Esophagus muscularis mucosa (tissue), 4 donors: ENCODE measurements around the genes CD3G, ATP5MG, PHLDB1 and HINFP.

DNA sequence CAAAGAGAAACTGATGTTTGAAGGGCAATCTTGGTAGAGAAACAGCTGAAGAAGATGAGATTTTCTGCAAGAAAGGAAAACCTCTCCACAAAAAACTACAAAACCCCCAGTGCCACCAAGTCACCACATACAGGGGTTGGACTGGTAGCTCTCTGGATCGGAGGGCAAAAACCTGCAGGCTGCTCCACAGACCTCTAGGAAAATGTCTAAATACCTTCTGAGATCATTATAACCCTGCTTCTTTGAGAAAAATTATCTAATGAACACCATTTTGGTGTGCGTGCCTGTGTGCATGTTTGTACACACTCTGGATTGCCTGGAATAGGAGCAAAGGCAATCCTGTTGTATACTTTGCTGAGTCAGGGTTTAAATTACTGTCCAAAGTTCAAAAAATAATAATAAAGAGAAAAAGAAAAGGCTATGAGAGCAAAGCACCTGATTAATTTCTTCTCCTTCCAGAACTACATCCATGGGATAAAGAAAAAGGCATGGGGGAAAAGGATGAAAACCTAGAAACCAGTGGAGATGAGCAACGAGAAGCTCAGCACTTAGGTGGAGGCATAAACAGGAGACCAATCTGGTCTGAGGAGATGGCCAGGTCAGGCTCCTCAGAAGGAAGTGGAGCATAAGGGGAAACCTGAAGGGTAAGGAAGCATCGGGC is 11.0 kb downstream of the JAML start:
- PRO-cap = no peak
- RAMPAGE, long total RNA, 4 experiments = no peak in any of the 4 experiments

DNA sequence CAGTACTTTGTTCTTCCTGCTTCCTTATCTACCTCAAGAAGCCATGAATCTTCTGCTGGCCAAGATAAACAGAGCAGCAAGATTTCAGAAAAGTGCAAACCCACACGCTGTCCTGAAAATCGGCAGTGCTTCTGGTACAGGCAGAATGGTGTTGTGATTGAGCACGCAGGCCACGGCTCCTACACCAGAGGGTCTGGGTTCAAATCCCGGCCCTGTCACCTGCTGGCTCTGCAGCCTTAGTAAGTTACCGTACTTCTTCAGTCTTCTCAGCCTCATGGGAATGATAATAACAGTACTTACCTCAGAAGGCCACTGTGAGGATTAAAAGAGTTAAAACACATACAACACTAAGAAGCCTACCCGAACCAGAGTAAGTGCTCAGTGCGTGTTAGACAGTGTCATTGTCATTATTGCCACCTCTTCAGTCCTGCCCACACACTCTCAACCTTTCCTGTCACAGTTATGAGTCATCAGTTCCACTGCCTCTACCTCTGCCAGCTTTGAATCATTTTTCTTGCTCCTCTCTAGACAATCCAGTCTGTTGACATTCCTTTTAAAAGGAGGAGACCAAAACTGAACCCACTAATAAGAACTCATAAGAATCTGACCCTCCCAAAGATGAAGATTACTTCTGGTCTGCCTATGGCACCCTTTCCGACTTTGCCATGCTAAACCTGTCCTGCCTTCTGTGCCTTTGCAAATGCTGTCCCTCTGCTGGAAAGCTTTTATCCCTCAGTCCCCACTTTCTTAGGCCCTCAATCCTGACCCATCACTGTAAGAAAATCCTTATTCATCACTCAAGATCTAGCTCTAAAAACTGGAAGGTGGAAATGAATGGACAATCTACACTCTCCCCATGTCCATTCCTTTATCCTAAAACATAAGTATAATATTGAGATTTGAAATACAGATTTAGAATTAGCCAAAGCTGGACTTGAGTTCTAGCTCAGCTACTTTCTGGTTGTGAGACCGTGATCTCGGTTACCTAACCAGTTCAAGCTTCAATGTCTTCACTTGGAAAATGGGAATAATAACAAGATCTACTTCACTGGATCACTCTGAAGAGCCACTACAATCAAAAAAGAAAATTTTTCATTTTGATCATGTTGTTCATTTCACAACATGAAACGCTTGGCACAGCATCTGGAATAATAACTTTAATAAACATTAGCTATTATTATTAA is 10.5 kb downstream of the MPZL3 start:
- PRO-cap = no peak
- RAMPAGE, long total RNA, 4 experiments = no peak in any of the 4 experiments

DNA sequence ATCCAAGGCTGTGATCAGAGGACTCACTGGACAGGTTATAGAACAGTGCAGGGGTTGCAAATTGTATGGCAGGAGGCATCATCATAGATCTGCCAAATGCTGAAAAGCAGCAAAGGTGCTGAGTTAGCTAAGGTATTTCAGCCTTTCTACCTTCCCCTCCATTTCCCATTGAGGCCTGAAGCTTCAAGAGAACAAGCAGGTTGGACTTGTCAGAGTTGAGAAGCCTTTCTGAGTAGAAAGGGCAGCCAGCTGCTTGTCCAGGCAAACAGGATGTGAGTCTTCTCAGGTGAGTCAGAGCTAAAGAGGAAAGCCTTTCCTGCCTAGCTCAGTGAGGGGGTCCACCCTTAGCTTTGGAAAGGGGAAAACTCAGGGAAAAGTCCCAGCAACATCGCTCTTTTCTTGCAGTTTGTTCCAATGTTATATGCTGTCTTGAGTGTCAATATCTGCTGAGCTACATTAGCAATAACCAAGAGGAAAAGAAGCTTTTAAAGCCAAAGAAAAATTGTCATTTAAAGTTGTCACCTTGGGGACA is 13.2 kb upstream of the MPZL2 start:
- PRO-cap = bidirectional peak, plus-strand start at position 328 of the sequence, minus-strand start at position 222 of the sequence
- RAMPAGE, long total RNA, 4 experiments = no peak in any of the 4 experiments

DNA sequence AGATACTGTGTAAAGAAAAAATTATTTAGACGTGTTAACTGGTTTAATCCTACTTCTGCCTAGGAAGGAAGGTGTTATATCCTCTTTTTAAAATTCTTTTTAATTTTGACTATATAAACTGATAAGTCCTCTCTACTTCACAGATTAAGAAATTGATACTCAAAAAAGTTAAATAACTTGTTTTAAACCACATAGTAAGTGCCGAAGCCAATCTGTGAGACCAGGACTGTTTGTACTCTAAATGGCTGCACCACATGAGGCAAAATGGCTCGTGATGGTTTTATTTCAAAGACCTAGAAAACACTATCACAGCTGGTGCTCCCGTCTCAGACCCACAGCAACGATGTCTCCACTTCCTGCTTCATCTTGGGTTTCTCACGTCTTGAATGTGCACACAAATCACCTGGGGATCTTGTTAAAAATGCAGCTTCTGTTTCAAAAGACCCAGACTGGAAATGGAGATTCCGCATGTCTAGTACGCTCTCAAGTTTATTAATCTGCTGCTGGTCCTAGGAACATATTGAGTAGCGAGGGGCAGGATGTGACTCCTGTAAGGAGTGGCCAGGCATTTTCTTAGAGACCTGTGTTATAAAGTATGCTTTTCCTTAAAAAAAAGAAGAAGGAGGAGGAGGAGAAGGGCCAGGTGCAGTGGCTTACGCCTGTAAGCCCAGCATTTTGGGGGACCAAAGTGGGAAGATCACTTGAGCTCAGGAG is 1.2 kb downstream of the CD3E start:
- PRO-cap = no peak
- RAMPAGE, long total RNA, 4 experiments = no peak in any of the 4 experiments

- PRO-cap = unidirectional peak, minus-strand start at chr11:118344282
- RAMPAGE, long total RNA, 4 experiments = start-site peak on the plus strand in 1 of 4 experiments, at chr11:118344358-118344415 at its widest, 17 reads per replicate
Measured at GRCh38 chr11:118344049-118344636, at the start of gene CD3G. CD3G (plus strand) TSS chr11:118344344.

- PRO-cap = bidirectional peak, plus-strand start at chr11:118401607, minus-strand start at chr11:118401331
- RAMPAGE, long total RNA, 4 experiments = start-site peak on the plus strand in 4 of 4 experiments, at chr11:118401589-118401646 at its widest, 12,478 to 21,724 reads per replicate
Measured at GRCh38 chr11:118400948-118402118, at the start of gene ATP5MG. ATP5MG (plus strand) TSS chr11:118401606.

GRCh38 chr11:118495896-118496436 is 31.3 kb upstream of the TTC36 start:
- PRO-cap = no peak
- RAMPAGE, long total RNA, 4 experiments = no peak in any of the 4 experiments

DNA sequence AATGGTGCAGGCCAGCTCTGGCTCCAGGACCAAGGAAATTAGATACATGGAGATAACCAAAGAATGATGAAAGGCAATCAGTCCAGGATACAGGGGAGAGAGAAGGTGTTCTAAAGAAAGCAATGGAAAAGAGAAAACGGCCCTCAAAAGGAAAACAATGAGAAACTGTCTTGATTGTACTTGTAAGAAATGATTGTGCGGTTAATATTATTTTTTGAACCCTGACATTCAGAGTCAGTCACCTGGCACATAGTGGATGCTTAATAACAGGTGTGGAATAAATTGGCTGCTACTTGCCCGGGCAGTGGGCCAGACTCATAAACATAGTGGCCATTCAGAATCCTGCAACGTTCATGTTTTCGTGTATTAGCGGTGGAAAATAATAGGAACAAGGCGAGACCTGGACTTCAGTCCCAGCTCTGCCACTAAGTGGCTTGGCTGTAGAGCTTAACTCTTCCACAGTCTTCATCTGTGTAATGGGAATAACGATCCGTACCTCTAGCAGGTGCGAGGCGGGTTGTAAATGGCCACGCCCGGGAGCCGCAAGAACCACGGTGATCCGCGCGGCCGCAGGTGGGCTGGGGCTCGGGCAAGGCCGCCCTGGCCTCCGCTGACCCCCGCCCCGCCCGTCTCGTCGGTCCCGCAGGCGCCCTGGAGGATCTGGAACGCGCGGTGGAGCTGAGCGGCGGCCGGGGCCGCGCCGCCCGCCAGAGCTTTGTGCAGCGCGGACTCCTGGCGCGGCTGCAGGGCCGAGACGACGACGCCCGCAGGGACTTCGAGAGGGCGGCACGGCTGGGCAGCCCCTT is 781 bp upstream of the TMEM25 start:
- PRO-cap = no peak
- RAMPAGE, long total RNA, 4 experiments = no peak in any of the 4 experiments

GRCh38 chr11:118607017-118608306 is at the start of gene PHLDB1:
PHLDB1 (plus strand) TSS chr11:118607615.
- PRO-cap = bidirectional peak, plus-strand start at chr11:118607591, minus-strand start at chr11:118607412; bidirectional peak, plus-strand start at chr11:118608006, minus-strand start at chr11:118607883
- RAMPAGE, long total RNA, 4 experiments = start-site peak on the plus strand in 4 of 4 experiments, at chr11:118607602-118607647 at its widest, 92 to 430 reads per replicate

DNA sequence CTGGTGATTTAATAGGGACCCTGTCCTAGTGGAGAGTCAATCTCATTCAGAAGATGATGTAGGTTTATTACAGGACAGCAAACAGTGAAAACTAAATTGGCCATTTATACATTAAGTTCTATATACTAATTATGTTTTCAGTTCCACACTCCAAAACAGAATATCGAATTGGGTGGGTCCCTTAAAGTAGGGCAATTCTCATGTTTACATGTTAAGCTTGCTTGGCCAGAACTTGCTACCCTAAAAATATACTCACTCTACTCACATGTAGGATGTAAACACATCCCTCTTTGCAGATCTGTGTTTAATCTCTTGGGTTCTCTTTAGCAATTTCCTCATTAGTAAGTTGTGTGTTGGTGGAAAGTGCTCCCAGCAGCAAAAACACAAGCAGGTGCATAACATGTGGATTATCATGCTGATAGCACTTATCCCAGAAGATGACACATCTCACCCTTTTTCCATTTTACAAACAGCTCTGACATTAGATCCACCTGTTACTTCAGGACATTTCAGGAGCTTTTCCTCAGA is 22.6 kb upstream of the DDX6 start:
- PRO-cap = no peak
- RAMPAGE, long total RNA, 4 experiments = no peak in any of the 4 experiments

GRCh38 chr11:118869618-118870099 is 14.0 kb upstream of the CXCR5 start:
- PRO-cap = no peak
- RAMPAGE, long total RNA, 4 experiments = no peak in any of the 4 experiments

DNA sequence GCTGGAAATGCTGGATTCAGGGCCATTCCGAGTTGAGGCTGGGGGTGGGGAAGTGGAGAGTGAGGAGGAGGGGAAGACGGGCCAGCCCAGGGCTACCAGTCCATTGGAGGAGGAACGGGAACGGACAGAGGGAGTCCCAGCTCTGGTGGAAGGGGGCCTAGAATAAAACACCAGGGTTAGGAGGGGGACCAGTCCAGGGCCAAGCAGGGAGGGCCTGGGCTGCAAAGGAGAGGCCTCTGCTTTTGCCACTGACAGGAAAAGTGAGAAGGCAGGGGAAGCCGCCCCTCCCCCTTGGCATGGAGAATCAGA is 4.3 kb downstream of the BCL9L start:
- PRO-cap = bidirectional peak, plus-strand start at position 95 of the sequence, minus-strand start outside the sequence
- RAMPAGE, long total RNA, 4 experiments = no peak in any of the 4 experiments

DNA sequence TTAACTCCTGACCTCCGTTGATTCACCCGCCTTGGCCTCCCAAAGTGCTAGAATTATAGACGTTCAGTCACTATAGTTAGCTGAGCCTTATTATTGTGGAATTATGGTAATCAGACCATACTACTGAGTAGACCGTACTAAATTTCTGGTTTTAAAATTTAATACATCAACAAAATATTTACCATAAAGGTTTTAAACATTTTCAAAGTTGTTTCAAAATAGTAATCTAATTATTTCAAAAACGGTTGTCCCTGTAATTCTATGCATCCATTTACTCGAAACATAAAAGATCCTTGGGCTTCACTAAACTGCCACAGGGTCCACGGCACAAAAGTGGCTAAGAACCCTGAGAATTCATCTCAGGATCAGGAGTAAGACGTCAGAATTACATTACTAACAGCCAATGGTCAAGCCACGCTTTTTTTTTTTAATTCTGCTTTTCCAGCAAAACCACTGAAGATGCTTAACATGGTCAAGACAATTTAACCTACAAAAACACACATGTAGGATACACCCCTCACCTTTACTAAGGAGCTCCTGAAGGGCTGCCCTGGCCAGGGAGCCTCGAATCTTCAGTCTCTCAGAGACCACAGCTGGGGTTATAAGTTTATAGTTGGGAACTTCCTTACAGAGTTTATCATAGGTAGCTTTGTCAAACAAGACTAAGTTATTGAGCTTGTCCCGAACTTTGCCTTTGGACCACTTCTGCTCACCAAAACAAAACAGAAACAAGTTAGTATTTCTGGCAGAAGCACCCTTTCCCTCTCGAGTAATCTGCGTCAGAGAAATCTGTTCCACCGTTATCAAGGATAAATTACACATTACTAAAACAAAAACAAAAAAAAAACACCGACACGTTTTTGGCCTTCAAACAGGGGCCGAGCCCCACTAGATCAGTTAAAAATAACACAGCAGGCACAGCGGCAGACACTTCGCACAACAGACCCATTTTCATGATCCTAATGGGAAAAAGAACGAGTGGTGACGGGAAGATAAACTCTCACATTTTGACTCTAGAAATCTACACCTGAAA is 986 bp downstream of the RPS25 start:
- PRO-cap = no peak
- RAMPAGE, long total RNA, 4 experiments = no peak in any of the 4 experiments

GRCh38 chr11:119021254-119022392 is 3.1 kb downstream of the TRAPPC4 start:
- PRO-cap = no peak
- RAMPAGE, long total RNA, 4 experiments = no peak in any of the 4 experiments

DNA sequence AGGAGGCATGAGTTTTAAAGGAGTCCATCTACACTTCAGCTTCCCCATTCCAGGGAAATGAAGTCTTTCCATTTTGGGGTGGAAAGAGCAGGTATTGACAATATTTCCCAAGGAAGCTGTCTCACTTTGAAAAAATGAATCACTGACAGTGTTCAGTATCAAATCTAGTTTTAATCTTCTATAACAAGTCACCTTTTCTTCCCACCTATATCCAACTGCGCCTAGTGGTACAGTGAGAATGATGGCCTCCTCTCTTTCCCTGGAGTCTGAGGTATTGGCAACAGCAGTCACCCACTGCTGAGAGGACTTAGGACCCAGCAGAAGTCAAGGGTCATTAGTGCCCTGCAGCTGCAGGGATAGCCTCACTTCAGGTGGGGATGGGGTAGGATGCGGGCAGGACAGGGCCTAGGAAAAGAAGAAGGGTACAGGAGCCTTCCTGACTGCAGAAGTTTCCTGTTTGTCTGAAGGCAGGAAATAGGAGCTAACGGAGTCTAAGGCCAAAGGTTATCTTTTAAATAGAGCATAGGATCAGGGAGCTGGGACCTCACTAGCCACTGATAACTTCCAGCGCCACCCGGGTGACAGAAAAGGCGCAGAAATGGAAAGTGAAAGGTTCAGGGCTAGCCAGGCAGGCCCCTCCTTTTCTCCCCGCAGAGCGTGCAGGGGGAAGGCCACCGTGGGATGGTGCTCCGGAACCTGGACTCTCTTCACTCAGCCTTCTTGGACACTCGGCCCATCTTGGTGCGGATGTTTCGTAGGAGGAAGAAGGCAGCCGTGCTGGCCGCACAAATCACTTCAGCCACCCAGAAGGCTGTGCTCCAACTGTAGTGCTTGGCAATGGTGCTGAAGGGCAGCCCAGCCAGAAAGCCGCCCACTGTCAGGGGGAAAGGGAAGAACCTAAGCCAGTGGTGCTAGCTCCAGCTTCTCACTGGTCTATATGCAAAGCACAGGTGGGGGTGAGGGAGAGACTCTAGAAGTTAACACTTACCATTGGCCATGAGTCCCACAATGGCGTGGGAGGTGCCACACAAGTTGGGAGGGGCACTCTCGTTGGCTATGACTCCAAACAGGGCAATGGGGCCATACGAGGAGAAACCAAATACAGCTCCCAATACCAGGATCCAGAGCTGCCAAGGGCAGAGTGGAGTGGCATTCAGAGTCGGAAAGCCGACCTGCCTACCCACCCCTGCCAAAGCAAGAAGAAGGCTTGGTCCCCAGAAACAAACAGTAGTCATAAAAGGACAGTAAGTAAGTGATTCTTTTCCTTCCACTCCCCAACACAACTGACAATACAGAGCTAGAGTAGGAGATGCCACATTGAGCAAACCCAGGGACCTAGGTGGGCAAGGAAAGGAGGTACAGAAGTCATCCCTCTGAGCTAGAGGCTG is 6.1 kb downstream of the TRAPPC4 start:
- PRO-cap = no peak
- RAMPAGE, long total RNA, 4 experiments = no peak in any of the 4 experiments

DNA sequence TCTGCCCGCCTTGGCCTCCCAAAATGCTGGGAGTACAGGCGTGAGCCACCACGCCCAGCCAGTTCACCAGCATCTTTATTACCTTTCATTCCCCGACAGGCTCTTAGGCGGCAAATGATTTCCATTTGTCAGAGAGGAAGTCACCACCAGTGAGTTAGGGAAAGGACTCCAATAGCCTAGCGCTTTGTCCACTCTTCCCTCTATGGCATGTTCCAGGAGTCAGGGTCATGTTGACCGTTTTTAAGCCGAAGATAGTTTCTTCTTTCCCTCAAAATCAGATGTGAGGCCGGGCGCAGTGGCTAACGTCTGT is 1.4 kb upstream of the DPAGT1 start:
- PRO-cap = no peak
- RAMPAGE, long total RNA, 4 experiments = no peak in any of the 4 experiments

- PRO-cap = bidirectional peak, plus-strand start at chr11:119121599, minus-strand start at chr11:119121305
- RAMPAGE, long total RNA, 4 experiments = start-site peak on the plus strand in 4 of 4 experiments, at chr11:119121577-119121621 at its widest, 40 to 258 reads per replicate
Measured at GRCh38 chr11:119121455-119122061, at the start of gene HINFP. HINFP (plus strand) TSS chr11:119121580.

GRCh38 chr11:119149408-119150101 is 703 bp downstream of the ABCG4 start:
- PRO-cap = no peak
- RAMPAGE, long total RNA, 4 experiments = no peak in any of the 4 experiments

GRCh38 chr11:119167851-119168444 is 577 bp upstream of the NLRX1 start:
- PRO-cap = no peak
- RAMPAGE, long total RNA, 4 experiments = no peak in any of the 4 experiments

DNA sequence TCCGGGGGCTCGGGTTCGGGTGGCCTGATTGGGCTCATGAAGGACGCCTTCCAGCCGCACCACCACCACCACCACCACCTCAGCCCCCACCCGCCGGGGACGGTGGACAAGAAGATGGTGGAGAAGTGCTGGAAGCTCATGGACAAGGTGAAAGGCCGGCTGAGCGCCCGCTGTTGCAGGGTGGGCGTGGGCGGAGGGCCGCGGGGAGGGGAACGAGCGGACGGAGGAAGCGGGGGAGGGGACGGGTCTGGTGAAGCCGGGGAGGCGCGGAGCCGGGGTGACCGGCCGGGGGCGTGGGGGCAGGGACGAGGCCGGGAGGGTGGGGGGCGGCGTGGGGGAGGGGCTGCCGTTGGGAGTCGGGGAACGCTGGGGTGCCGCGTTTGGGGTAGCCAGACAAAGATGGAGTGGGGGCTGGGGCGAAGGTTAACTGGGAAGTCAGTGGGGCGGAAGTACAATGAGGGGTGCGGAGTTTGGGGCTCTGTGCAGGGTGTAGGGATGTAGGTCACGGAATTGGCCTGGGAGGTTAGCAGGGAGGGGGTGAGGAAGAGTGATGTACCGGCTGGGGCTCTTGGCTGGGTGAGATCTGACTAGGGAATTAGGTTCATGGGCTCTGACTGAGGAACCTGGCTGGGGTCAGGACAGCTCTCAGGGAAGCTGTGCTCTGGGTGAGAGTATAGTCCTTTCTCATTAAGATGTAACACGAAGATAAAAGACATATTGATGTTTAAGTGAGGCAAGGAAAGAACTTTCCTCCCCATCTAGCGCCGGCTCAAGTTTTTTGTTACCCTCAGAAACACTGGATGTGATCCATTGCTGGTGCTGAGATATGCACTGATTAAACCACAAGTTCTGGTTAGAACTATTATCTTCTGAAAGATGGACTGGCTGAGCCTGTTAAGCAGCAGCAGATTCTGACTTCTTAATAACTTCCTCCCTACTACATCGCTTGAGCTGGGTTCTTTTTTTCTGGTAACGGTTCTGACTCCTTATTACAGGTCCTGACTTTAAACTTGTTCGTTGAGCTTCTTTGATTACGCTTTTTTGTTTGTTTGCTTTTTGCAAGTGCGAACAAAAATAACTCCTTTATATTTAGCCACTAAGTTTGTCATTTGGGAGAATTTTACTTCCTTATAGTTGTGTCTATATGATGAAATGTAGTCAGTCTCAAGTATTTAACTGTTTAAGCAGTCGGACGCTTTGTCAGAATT is 731 bp downstream of the CBL start:
- PRO-cap = no peak
- RAMPAGE, long total RNA, 4 experiments = no peak in any of the 4 experiments